SUDHL5 (cell line): ENCODE measurements around the gene PI16.

- PRO-cap, result bidirectional peak, plus-strand start at chr6:35720050, minus-strand start at chr6:35719819; bidirectional peak, plus-strand start at chr6:35720134, minus-strand start at chr6:35720137
Observed at GRCh38 chr6:35719442-35720305, 17.2 kb upstream of the ARMC12 start.

- PRO-cap, result no peak
Observed at GRCh38 chr6:35931803-35932318, 11.0 kb upstream of the SRPK1 start.

- PRO-cap, result no peak
Observed at GRCh38 chr6:36064740-36065160, 37.1 kb downstream of the MAPK14 start.

DNA sequence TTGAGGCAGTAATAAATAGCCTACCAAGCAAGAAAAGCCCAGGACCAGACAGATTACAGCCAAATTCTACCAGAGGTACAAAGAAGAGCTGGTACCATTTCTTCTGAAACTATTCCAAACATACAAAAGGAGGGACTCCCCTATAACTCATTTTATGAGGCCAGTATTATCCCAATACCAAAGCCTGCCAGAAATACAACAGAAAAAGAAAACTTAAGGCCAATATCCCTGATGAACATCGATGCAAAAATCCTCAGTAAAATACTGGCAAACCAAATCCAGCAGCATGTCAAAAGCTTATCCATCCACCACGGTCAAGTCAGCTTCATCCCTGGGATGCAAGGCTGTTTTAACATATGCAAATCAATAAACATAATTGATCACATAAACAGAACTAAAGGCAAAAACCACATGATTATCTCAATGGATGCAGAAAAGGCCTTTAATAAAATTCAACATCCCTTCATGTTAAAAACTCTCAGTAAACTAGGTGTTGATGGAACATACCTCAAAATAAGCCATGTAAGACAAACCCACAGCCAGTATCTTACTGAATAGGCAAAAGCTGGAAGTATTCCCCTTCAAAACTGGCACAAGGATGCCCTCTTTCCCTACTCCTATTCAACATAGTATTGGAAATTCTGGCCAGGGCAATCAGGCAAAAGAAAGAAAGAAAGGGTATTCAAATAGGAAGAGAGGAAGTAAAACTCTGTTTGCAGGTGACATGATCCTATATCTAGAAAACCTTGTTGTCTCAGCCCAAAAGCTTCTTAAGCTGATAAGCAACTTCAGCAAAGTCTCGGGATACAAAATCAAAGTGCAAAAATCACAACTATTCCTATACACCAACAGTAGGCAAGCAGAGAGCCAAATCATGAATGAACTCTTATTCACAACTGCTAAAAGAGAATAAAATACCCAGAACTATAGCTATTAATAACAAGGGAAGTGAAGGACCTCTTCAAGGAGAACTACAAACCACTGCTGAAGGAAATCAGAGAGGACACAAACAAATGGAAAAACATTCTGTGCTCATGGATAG, 43.4 kb upstream of the MAPK13 start:
- PRO-cap, result no peak

DNA sequence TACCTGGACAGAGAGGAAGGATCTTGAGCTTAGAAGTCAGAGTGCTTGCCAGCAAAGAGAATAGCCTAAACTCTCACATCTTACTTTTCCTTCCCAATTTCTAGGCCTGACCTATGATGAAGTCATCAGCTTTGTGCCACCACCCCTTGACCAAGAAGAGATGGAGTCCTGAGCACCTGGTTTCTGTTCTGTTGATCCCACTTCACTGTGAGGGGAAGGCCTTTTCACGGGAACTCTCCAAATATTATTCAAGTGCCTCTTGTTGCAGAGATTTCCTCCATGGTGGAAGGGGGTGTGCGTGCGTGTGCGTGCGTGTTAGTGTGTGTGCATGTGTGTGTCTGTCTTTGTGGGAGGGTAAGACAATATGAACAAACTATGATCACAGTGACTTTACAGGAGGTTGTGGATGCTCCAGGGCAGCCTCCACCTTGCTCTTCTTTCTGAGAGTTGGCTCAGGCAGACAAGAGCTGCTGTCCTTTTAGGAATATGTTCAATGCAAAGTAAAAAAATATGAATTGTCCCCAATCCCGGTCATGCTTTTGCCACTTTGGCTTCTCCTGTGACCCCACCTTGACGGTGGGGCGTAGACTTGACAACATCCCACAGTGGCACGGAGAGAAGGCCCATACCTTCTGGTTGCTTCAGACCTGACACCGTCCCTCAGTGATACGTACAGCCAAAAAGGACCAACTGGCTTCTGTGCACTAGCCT, 21.9 kb upstream of the MAPK13 start:
- PRO-cap, result no peak

DNA sequence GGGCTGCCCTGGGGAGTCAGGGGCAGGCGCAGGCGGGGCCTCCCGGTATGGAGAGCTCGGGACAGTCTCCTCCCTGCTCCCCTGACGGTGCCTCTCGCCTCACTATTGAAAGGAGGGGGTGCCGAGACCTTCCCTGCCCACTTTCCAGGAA, 994 bp downstream of the MAPK13 start:
- PRO-cap, result no peak

DNA sequence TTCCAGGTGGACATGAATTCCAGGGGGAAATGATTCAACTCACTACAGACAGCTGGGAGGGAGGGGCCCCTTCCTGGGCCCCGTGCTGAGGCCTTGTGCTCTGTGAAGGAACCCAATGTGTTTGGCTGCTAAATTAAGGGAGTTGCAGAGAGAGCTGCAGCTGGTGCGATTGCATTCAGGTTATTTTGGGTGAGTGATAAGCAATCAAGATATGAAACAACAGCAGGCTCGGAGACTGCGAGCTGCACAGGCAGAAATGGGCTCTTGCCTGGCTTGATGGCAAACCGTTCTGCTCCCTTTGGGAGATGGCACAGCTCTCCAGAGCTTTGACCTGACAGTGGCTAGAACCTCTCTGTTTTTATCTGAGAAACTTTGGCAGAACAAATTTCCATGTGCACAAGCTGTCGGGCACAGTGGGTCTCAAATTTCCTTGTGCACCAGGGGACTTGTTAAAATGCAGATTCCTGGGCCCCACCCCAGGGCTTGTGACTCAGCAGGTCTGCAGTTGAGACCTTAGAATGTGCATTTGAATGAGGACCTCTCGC, 9.8 kb downstream of the MAPK13 start:
- PRO-cap, result no peak

DNA sequence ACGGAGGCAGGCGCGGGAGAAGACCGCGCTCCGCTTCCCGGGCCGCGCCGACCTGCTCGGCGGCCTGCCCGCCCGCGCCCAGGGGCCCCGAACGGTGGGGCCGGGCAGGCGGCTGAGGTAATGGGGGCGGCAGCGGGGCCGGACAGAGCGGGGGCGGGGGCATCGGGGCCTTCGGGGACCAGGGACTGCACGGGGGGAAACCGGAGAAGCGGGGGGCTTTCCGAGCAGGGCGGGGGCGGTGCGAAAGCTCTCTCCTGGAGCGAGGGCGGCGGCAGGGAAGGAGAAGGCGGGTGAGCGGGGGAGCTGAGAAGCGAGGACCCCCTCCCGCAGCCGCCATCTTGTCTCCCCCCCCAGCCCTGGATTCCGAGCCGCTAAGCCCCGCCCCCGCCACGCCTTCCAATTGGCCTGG, 314 bp downstream of the BRPF3 start:
- PRO-cap, result bidirectional peak, plus-strand start at position 270 of the sequence, minus-strand start at position 93 of the sequence; bidirectional peak, plus-strand start outside the sequence, minus-strand start at position 340 of the sequence

GRCh38 chr6:36204291-36205063, 7.9 kb downstream of the BRPF3 start:
- PRO-cap, result no peak

GRCh38 chr6:36213928-36214310, 17.4 kb downstream of the BRPF3 start:
- PRO-cap, result no peak

DNA sequence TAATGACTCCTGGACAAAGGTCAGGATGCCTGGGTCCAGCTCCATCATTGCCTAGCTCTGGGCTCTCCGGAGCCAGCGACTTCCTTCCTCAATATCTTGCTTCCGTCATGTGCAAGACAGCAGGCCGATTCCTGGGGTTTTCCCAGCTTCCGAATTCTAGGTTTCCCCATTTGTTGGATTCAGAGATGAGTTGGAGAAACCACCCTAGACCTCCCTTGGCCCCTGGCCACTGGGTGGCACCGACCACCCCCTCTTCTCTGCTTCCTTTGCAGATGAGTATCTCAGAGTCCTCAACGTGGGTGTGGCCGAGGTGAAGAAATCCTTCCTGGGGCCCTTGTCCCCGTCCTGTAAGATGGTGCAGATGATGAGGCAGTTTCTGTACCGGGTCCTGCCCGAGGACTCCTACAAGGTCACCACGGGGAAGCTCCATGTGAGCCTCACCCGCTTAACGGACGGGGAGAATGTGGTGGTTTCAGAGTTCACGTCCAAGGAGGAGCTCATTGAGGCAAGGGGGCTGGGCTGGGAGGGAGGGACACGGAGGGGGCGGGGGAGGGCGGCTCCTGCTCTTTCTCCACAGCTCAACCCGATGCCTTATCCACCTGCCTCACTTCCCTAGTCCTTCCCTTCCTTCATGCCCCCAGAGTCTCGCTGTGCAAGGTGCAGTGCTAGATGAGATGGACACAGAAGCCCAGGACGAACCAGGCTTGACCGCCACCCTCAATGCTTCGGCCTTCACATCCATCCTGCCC, 21.4 kb downstream of the PNPLA1 start:
- PRO-cap, result no peak

DNA sequence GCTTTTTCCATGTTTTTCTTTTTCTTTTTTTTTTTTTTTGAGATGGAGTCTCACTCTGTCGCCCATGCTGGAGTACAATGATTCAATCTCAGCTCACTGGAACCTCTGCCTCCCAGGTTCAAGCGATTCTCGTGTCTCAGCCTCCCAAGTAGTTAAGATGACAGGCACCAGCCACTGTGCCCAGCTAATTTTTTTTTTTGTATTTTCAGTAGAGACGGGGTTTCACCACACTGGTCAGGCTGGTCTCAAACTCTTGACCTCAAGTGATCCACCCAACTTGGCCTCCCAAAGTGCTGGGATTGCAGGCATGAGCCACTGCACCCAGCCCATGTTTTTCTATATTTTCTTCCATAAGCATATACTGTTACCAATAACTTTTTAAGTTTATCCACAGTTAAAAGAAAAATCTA, 5.5 kb downstream of the STK38 start:
- PRO-cap, result no peak

- PRO-cap, result no peak
Observed at GRCh38 chr6:36623956-36624289, 29.8 kb downstream of the SRSF3 start.

GRCh38 chr6:36642982-36643479, 35.5 kb upstream of the CDKN1A start:
- PRO-cap, result no peak

GRCh38 chr6:36677688-36678252, 744 bp upstream of the CDKN1A start:
- PRO-cap, result no peak

GRCh38 chr6:36742994-36743494, 45.4 kb downstream of the RAB44 start:
- PRO-cap, result no peak

GRCh38 chr6:36827552-36828348, 11.5 kb downstream of the CPNE5 start:
- PRO-cap, result no peak

DNA sequence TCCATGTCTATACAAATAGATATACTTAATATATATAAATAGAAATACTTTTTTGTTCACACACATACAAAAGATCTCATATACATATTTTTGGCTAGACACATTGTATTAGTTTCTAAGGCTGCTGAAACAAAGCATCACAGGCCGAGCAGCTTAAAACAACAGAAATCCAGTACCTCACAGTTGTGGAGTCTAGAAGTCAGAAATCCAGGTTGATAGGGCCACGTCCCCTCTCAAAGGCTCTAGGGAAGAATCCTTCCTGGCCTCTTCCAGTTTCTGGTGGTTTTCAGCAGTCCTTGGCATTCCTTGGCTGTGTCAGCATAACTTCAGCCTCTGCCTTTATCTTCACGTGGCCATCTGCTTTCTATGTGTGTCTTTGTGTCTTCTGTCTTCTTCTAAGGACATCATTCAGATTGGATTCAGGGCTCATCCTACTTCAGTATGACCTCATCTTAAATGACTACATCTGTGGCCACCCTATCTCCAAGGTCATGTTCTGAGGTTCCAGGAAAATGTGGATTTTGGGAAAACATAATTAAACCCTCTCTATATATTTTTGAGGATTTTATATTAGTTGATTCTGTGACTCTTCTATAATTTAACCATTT, 22.9 kb downstream of the C6orf89 start:
- PRO-cap, result no peak

DNA sequence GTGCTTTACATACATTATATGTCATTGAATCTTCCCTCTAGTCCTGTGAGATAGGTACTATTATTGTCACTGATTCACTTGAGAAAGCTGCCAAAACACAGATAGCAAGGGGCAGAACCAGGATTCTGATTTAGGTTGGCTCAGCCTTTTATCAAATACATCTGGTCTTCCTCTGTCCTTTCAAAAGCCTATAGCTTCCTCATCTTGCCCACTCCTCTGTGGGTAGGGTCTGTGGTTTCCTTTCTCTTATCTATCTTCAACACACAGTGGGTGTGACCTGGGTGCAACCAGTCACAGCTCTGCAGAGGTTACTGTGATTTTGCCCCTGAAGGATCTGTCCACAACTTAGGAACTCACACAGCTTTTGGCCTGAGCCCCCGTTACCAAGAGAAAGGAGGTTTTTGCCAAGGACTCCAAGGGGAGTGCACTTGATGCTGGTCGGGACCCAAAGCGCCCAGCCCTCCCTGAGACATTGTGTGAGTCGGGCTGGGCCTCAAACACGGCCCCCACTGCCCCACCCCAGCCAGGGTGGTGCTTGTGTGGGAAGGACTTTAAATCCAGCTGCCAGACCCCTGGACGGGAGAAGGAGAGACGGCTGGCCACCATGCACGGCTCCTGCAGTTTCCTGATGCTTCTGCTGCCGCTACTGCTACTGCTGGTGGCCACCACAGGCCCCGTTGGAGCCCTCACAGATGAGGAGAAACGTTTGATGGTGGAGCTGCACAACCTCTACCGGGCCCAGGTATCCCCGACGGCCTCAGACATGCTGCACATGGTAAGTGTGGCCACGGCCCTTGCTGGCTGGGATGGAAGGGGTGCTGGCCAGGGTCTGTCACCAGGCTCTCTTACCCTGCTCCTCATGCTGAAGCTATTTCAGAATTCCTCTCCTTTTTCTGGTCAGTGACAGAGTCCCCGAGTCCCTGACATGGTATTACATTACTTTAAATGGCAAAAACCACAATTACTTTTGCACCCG, at the start of gene PI16:
Gene PI16, plus strand, starts transcription at position 582 of the 976 bp plus-strand sequence.
- PRO-cap, result no peak

GRCh38 chr6:36965633-36966938, 11.5 kb downstream of the PI16 start:
- PRO-cap, result no peak